ENCODE results near the gene COL1A2.

DNA sequence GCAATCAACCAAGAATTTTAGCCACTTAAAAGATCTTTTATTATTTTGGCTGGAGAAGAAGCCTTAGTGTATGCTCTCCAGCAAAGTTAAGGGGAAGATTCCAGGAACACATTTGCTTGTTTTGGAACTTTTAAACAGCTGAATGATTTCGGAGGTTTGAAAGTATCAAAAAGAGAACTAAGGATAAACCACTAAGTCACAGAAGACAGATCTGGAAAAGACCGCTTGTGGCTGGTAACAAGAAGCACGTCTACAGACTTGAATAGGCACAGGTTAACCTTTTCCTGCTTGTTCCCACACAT, 182.1 kb upstream of the FZD1 start:
- PRO-cap, 2 experiments, result no peak in any of the 2 experiments

- PRO-cap, 2 experiments, result no peak in any of the 2 experiments
Observed at GRCh38 chr7:91565770-91566242, 301.6 kb downstream of the FZD1 start.

GRCh38 chr7:92179448-92180199, 682 bp upstream of the LRRD1 start:
- PRO-cap, 2 experiments, result no peak in any of the 2 experiments

- PRO-cap, 2 experiments, result no peak in any of the 2 experiments
Observed at GRCh38 chr7:92244674-92245174, 990 bp downstream of the KRIT1 start.

GRCh38 chr7:92424280-92424845, 22.9 kb upstream of the GATAD1 start:
- PRO-cap, 2 experiments, result no peak in any of the 2 experiments

DNA sequence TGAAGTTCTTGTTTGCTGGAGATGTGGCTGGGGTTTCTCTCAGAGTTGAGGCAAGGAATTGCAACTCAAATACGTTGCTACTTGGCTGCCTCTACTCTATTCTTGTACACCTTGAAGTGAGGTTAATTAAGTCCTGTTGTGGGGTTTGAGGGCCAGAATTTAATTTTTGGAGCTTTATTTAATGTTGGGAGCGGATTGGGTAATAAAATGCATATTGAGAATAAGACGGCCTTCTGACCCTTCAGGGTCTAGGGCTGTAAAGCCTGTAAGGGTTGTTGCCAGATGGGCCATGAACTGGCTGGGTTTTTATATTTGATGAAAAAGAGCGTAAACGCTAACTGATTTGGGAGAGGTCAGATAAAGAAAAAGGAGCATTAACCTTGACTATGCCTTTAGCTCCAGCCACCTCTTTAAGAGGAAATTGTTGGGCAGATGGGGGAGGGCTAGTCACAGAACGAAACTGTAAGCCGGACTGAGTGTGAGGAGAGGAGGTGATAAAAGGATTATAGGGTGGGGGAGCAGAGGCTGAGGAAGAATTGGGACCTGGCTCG, 5.6 kb upstream of the ERVW-1 start:
- PRO-cap, 2 experiments, result no peak in any of the 2 experiments

DNA sequence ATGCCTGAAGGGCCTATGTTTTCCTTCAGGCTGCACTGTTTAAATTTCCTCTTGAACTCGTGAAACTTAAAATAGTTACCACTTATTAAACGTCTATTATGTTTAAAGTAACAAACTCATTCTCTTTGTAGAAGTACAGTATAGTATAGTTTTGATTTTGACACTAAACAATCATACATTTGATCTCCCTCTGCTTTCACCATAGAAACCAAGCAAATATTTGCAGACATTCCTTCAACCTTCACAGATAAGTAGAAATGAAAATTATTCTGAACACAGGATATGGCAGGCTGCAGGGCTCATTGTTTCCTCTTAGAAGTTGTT, 92.7 kb upstream of the FAM133B start:
- PRO-cap, 2 experiments, result no peak in any of the 2 experiments

GRCh38 chr7:92695112-92696521, 105.4 kb upstream of the FAM133B start:
- PRO-cap, 2 experiments, result peak in 1 of 2 experiments; most common plus-strand start chr7:92695929 (in 1); most common minus-strand start chr7:92695645 (in 1)

DNA sequence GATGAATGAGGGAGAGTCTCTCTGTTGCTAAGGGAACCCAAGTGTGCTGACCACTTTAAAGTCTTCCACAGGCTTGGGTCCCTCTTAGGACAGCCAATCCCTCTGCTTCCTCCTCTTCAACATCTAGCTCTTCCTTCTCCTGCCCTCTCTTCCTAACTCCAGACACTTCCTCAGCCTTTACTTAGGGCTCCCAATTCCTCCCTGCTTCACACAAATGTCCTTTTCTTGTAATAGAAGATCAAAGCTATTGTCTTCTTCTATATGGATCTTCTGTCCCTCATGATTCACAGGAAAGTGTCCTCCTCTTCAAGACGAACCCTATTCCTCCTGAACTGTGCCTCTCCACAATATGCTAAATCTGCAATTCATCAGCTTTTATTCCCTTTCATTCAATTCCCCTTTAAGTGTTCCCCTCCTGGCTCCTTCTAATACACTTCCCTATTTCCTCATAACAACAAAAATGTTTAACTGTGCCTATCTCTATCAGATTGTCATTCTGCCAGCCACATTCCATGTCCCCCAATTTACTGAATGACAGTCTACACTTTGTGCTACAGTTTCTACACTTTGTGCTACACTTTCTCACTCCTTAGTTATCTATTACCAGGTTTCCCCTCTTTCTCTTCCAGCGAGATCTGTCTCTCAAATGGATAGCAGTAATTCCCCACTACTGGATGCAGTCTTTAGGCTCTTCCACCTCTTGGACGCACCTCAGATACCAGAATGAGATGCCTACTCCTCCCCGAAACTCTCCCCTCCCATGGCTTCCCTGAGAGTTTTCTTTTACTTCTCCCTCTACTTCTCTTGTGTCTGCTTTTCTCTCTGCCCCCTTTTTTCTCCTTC, 37.5 kb downstream of the CDK6 start:
- PRO-cap, 2 experiments, result no peak in any of the 2 experiments

GRCh38 chr7:93793431-93793854, 97.1 kb downstream of the TFPI2 start:
- PRO-cap, 2 experiments, result no peak in any of the 2 experiments

GRCh38 chr7:93913167-93913747, 6.9 kb downstream of the GNGT1 start:
- PRO-cap, 2 experiments, result no peak in any of the 2 experiments

DNA sequence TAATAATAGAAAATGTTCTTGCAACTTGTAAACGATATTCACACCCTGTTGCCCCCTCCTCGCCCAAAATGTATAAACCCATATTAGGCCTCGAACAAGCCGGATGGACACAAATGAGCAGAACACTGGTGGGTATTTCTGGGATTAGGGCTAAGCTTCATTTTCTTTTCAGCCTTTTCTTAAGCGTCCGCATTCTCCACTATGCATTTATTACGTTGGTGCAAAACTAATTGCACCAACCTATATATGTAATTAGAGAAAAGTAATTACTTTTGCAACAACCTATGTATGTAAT, 332 bp upstream of the GNG11 start:
- PRO-cap, 2 experiments, result no peak in any of the 2 experiments

- PRO-cap, 2 experiments, result no peak in any of the 2 experiments
Observed at GRCh38 chr7:93922851-93923914, 1.6 kb downstream of the GNG11 start.

GRCh38 chr7:94004602-94005007, 450 bp upstream of the BET1 start:
- PRO-cap, 2 experiments, result no peak in any of the 2 experiments

- PRO-cap, 2 experiments, result no peak in any of the 2 experiments
Observed at GRCh38 chr7:94197269-94197752, 193.2 kb upstream of the BET1 start.

GRCh38 chr7:94367825-94368909, 26.5 kb upstream of the COL1A2 start:
- PRO-cap, 2 experiments, result no peak in any of the 2 experiments

DNA sequence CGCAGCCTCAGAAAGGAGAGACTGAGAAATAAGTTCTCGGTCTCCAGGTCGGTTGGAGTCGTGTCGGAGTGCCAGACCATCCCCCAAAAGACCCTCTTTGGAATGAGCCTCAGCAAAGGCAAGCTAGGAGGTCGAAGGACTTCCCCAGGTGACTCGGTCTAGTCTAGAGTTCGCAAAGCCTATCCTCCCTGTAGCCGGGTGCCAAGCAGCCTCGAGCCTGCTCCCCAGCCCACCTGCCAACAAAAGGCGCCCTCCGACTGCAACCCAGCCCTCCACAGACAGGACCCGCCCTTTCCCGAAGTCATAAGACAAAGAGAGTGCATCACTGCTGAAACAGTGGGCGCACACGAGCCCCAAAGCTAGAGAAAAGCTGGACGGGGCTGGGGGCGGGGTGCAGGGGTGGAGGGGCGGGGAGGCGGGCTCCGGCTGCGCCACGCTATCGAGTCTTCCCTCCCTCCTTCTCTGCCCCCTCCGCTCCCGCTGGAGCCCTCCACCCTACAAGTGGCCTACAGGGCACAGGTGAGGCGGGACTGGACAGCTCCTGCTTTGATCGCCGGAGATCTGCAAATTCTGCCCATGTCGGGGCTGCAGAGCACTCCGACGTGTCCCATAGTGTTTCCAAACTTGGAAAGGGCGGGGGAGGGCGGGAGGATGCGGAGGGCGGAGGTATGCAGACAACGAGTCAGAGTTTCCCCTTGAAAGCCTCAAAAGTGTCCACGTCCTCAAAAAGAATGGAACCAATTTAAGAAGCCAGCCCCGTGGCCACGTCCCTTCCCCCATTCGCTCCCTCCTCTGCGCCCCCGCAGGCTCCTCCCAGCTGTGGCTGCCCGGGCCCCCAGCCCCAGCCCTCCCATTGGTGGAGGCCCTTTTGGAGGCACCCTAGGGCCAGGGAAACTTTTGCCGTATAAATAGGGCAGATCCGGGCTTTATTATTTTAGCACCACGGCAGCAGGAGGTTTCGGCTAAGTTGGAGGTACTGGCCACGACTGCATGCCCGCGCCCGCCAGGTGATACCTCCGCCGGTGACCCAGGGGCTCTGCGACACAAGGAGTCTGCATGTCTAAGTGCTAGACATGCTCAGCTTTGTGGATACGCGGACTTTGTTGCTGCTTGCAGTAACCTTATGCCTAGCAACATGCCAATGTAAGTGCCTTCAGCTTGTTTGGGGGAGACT, at the start of gene COL1A2:
Gene COL1A2 (plus strand): TSS at position 937 of the 1,174 bp plus-strand sequence.
- PRO-cap, 2 experiments, result peak in 2 of 2 experiments; most common plus-strand start position 937 of the sequence (in 2); most common minus-strand start position 241 of the sequence (in 2)

GRCh38 chr7:94429109-94429520, 34.4 kb downstream of the COL1A2 start:
- PRO-cap, 2 experiments, result no peak in any of the 2 experiments

DNA sequence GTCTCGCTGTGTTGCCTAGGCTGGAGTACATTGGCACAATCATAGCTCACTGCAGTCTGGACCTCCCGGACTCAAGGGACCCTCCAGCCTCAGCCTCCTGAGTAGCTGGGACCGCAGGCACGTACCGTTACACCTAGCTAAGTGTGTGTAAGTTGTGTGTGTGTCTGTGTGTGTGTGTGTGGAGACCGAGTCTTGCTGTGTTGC, 563 bp upstream of the PON2 start:
- PRO-cap, 2 experiments, result no peak in any of the 2 experiments

DNA sequence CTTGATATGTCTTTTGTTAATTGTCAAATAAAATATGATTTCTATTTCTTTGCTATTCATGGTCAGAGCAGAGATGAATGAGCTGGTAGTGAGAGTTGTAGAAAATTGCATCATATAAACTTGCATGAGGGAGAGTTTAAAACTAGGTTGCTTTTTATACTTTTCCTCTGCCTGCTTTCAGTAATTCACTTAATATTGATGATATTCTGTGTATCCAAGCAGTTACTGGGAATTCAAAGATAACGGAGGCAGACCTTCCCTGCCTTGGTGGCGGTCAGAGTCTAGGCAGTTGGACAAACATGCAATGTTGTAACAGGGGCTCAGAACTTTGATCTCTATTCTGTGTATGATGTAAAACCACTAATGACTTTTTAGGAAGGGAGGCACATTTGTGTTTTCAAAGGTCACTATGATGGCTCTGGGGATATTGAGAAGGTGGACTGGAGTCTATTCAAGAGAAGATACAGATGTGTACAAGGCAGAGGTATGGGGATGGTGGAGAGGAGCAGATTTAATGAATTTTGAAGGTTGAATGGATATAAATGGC, 5.5 kb upstream of the PON2 start:
- PRO-cap, 2 experiments, result no peak in any of the 2 experiments

All from Colon Carcinoma Metastatic in the Lung (tissue), 2 donors.